Metastatic Breast Carcinoma in the Ovary (tissue), 3 donors: Measurements from ENCODE around the gene RBP1.

GRCh38 chr3:139434498-139435354 lies 41.6 kb downstream of the RBP2 start:
- PRO-cap, 3 experiments = no peak in any of the 3 experiments

- PRO-cap, 3 experiments = no peak in any of the 3 experiments
Measured at GRCh38 chr3:139534507-139534948, 5.0 kb downstream of the RBP1 start.

- PRO-cap, 3 experiments = peak in 2 of 3 experiments; most common plus-strand start chr3:139539837 (in 2); most common minus-strand start chr3:139539586 (in 2)
Measured at GRCh38 chr3:139539231-139540045, at the start of gene RBP1. Gene RBP1, minus strand, starts transcription at chr3:139539742.

GRCh38 chr3:139591251-139591533 lies 51.6 kb upstream of the RBP1 start:
- PRO-cap, 3 experiments = no peak in any of the 3 experiments

DNA sequence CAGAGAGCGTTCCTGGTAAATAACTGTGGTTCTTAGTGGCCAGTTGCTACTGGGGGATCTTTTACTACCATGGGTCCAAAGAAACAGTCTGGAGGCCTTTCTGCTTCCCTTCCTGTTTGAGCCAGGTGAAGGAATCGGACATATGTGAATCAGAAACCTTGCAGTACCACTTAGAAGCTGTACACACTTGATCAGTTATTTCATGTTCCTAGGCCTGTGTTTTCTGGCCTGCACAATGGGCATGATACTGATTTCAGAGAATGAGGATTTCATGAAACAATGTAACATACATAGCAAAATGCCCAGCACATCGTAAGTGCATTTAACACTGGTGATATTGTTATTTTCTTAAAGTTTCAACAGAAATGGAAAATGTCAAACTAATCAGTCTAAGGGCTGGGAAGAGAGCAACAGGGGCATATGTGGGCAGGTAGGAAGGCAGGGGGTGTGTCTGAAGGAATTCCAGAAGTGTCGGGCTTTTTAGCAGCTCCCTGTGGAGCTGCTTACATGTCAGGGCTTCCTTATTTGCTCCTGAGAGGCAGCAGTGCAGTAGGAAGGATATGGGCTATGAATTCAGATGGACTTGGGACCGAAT lies 311.4 kb downstream of the CLSTN2 start:
- PRO-cap, 3 experiments = no peak in any of the 3 experiments

GRCh38 chr3:140505165-140505789 lies 172.6 kb upstream of the TRIM42 start:
- PRO-cap, 3 experiments = no peak in any of the 3 experiments

DNA sequence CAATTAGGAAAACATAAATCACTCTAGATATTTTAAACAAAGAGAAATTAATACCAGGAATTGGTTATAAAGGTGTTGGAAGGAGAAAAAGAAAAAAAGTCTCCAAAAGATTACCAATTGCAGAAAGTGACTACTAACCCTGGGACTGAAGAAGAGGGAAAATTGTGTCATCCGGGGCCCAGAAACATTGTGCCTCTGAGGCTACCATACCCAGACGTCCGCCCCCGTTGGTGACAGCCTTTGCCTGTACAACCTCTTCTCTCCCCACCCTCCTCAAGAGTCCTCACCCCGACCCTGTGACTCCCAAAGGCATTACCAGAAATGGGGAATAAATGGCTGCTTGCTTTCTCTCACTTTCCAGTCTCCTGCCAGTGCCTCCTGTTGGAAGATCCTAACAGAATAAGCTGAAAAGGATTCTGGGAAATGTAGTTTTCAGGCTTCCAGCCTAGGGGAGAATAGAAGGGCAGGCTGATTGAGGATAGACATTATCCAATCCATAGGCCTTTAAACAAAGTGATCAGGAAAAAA lies 30.8 kb upstream of the SLC25A36 start:
- PRO-cap, 3 experiments = no peak in any of the 3 experiments

DNA sequence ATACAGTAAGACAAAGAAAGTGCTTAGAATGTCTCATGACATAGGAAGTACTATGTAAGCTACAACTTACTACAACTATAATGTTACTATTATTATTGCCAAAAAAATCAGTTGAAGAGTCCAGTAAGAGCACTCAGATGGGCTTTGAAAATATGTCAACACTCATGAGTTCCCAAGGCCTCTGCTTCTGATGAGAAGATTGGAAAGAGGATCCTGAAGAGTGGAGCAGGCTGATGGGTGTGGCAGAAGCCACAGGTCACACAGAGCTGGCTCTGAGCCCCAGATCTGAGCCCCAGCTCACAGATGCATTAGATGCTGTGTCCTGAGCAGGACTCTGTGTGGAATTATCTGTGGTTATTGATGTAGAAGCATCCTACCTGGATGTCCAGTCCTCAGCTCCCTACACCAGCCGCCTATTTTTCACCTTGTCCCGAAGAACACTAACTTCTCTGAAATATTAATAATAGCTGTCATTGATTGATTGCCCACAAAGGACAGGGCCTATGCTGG lies 65.6 kb downstream of the SPSB4 start:
- PRO-cap, 3 experiments = no peak in any of the 3 experiments

DNA sequence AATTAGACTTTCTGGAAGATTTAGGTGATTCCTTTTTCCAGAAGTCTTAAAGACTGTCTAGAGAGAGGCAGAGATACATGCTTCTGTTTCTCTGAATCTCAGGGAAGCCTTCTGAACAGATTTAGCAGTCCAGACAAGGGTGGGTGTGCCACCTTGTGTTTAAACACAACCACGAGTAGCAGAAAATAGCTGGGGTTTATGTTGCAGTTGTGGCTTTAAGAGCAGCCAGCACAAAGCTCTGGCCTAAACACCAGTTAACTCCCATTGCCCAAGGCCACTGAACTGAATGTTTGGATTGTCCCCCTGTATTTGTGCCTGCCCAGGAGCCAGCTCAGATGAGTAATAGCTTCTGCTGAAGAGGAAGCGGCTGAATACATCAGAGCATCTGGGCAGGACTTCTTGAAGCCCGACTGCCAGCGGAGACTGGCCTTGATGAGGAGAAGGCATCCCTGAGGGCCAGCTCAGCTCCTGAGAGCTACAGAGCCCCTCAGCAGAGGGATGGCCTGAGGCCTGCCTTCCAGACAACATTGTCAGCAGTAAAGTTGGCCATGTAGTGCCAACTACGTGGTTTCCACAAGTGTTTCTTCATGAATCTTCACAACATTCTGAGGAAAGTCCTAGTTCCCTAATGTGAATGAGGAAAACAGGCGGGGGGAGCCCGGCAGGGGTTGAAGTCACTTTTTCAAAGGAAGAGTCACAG lies 65.9 kb upstream of the ZBTB38 start:
- PRO-cap, 3 experiments = no peak in any of the 3 experiments

DNA sequence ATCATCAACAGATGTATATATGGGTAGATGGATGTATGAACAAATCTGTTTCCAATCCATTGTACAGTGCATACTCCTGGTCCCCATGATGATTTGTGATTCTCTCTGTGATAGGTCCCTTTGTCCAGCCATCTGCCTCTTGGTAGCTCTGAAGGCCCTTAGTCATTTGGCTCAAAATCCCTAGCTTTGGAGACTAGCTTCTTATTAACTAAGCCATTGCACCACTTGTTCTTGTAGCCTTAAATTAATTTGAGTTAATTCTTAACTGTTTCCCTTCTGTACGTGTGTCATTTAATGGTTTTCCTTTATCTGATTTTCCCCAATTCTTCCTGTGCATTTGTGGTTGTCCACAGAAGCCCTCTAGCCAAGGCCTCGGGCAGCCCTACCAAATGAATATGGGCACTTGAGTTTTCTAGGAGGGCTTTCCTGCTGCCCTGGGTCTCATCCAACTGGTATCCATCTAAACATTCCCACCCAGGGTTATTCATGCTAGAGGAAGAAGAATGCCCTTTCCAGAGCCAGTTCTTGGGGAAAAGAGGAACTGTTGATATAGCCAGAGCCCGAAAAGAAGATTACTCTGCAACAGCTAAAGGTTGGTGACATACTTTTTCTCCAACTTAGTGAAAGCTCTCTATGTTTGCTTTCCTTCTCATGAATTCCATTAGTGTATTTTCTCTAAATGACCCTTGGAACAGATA lies 44.3 kb upstream of the ZBTB38 start:
- PRO-cap, 3 experiments = no peak in any of the 3 experiments

- PRO-cap, 3 experiments = peak in 1 of 3 experiments; most common minus-strand start chr3:141403735 (in 1)
Measured at GRCh38 chr3:141403453-141404229, 35.3 kb downstream of the ZBTB38 start.

DNA sequence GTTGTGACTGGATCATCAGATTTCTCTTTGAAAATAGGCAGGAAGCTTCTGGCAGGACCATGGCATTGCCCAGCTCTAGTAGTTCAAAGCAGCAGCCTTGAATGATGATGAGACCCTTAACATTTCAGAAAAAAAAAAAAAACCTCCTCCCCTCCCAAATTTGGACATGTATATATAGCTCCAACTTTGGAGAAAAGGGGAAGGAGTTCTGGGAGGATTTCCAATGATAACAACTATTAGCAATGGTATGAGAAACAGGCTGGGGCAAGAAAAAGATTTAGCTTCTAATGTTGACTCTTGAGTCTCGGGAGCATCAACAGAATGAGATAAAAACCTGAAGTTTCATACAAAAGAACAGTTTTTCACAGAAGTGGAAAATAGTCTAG lies 44.9 kb upstream of the RASA2 start:
- PRO-cap, 3 experiments = no peak in any of the 3 experiments

DNA sequence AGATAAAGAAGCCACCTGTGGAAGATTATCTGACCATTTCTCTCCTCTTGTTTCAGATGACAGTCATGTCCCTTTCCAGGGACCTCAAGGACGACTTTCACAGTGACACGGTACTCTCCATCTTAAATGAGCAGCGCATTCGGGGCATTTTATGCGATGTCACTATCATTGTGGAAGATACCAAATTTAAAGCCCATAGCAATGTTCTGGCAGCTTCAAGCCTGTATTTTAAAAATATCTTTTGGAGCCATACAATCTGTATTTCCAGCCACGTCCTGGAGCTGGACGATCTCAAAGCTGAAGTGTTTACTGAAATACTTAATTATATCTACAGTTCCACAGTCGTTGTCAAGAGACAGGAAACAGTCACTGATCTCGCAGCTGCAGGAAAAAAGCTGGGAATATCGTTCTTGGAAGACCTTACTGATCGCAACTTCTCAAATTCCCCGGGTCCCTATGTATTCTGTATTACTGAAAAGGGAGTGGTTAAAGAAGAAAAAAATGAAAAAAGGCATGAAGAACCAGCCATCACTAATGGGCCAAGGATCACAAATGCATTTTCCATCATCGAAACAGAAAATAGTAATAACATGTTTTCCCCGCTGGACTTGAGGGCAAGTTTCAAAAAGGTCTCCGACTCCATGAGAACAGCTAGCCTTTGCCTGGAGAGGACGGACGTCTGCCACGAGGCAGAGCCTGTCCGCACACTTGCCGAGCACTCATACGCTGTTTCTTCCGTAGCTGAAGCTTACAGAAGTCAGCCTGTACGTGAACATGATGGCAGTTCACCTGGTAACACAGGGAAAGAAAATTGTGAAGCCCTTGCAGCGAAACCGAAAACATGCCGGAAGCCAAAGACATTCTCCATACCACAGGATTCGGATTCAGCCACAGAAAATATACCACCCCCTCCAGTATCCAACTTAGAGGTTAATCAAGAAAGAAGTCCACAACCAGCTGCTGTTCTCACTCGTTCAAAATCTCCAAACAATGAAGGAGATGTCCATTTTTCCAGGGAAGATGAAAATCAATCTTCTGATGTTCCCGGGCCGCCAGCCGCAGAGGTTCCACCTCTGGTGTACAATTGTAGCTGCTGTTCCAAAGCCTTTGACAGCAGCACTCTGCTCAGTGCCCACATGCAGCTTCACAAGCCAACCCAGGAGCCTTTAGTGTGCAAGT lies 44.1 kb upstream of the RASA2 start:
- PRO-cap, 3 experiments = no peak in any of the 3 experiments

DNA sequence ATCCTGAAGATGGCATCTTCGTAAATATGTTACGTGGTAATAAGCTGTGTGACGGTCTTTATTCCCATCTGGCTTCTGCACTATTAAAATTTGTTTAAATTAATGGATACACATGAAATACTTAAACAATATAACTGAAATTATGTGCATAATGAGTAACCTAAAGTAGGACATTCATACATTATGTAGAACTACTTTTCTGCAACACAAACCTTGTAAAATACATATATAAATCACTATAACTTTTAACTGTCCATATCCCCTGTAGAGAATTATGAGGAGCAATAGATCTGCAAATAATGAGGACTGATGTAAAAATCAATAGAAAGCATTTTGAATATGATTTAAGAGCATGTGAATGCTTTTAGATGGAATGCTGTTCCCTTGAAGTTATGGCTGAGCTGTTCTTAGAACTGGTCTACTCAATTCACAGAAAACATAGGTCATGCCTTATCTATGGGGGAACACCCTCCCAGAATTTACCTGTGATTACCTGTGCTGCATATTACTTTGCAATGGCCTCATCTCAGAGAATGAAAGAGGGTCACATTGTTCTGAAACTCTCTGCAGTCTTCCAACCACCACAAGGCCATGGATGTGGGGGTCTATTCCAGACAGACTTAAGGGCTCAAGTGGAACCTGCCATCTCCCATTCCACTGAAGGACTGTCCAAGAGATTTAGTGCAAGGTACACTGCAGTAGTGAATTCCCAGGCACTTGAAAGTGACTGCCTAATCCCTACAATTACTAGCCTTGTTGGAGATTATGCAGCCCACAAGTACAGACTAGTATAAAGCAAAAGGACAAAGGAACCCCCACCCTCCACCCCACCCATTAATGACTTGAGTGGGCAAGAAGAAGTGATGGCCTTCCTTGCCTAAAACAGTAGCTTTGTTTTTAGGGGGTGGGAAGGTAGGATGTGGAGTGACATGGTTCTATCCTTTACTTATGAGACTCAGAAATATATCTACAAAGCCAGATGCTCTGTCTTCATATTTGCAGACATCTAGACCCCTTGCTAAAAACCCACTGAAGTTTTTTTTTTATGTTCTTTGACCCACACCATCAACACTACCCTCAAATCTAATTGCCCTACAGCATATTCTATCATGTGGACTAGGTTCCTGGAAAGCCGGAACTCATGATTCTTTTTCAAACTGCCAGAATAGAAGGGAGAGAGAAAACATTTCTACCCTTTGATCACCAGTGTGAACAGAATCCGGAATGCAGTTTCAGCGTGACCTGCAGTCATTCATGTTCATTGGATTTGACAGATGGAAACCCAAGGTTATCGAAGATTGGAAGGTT lies 40.0 kb upstream of the RASA2 start:
- PRO-cap, 3 experiments = no peak in any of the 3 experiments

- PRO-cap, 3 experiments = peak in 3 of 3 experiments; most common plus-strand start chr3:141455186 (in 3); most common minus-strand start chr3:141455049 (in 1)
Measured at GRCh38 chr3:141454861-141455395, 31.9 kb upstream of the RASA2 start.

DNA sequence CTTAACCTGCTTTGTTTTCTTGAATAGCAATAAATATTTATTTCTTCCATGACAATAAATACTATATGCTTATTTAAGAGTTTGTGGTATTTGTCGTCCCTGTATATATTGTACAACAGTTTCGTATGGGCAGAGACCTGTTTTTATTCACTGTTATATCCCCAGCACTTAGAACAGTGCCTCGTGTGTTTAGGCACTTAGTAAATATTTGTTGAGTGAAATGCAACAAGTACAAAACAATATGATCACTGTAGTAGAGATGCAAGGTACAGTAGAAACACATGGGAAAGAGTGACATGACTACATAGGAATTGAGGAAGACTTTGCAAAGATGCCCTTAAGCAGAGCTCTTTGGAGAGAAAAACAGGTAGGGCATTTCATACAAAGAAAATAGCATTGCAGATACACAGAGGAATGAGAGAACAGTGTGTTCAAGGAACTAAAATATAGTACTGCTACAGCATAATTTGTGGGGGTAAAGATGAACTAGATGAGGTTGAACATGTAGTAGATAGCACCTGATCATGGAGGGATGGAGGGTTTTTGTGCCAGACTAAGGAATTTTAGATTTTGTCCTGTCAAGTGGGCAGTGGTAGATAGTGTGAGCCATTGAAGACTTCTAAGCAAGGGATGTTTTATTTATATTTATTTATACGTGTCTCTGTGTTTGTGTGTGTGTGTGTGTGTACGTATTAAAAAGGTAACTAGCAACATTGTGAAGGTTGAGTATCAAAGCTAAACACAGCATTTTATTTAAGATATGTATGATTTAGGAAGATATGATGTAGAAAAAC lies 18.5 kb downstream of the RASA2 start:
- PRO-cap, 3 experiments = no peak in any of the 3 experiments

DNA sequence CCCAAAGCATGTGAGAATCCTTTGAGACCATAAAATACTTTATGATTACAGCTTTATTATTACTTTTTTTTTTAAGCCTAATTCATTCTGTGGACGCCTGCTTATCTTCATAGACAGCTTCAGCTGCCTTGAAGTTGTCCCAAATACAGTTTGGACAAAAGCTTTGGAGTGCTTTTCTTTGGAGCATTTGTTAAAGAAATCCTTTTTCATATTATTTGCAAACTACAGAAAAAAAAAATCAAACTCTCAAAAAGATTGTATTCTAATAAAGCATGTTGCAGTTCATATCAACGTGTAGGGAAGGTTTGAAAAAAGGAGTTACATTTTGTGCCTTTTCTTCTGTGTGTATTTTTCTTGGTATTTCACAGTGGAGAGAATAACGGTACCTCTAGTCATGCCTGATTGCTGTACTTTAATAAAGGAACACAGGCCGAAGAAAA lies 69.6 kb downstream of the RASA2 start:
- PRO-cap, 3 experiments = no peak in any of the 3 experiments

- PRO-cap, 3 experiments = no peak in any of the 3 experiments
Measured at GRCh38 chr3:141558003-141559230, 71.6 kb downstream of the RASA2 start.

DNA sequence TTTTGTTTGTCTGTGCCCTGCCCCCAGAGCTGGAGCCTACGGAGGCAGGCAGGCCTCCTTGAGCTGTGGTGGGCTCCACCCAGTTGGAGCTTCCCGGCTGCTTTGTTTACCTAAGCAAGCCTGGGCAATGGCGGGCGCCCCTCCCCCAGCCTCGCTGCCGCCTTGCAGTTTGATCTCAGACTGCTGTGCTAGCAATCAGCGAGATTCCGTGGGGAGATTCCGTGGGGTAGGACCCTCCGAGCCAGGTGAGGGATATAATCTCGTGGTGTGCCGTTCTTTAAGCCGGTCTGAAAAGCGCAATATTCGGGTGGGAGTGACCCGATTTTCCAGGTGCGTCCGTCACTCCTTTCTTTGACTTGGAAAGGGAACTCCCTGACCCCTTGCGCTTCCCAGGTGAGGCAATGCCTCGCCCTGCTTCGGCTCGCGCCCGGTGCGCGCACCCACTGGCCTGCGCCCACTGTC lies 613 bp upstream of the GRK7 start:
- PRO-cap, 3 experiments = no peak in any of the 3 experiments

DNA sequence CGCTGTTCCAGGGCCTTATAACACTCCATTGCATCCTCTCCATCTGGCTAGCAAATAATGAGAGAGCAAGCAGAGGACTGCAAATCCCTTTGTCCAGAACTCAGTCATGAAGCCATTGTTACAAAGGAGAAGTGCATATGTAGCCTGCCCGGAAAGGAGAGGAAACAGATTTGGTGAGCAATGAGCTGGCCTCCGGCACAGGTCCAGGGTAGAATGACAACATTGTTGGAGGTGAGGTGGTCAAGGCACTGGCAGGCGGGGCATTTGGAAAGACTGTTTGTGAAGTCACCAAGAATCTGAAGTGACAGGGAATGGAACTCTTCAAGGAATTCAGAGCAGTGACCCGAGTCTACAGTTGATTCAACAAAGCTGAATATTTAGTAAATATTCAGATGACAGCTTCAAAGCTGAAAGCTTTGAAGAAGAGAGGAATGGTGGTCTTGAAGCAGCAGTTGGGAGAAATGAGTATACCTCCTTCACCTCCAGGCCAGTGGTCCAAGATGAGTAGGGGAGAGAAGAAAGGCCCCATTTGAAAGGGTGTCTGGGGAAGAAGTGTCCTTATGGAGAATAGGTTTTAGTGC lies 24.9 kb upstream of the ATP1B3 start:
- PRO-cap, 3 experiments = no peak in any of the 3 experiments